A172 (cell line): ENCODE measurements around the genes SCARB2 and STBD1.

DNA sequence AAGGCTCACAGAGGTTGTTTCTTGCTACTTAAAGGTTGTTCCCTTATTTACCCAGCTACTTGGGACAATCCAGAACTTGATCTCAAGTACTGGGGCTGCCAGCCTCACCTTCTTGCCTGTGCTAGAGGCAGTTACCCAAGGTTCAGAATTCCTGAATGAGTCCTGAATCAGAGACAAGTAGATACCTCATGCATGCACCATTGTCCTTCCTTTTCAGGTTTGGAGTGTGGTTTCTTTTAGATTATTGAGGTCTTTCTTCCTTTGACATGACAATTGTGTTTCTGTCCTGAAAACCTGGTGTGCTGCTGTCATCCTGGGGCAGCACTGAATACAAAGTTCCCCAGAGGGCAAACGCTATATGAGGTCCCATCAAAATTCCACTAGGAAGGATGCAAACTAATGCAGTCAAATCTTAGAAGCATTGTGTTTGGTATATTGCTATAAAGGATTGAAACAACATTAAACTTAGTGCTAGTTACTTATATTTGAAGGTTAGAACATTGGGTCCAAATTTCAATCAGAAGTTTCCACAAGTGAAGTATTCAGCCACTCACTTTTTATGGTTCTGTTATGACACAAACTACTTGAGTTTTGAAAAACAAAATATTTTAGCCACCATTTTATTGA is 3.4 kb downstream of the CXCL2 start:
- RAMPAGE, long total RNA, result no peak

DNA sequence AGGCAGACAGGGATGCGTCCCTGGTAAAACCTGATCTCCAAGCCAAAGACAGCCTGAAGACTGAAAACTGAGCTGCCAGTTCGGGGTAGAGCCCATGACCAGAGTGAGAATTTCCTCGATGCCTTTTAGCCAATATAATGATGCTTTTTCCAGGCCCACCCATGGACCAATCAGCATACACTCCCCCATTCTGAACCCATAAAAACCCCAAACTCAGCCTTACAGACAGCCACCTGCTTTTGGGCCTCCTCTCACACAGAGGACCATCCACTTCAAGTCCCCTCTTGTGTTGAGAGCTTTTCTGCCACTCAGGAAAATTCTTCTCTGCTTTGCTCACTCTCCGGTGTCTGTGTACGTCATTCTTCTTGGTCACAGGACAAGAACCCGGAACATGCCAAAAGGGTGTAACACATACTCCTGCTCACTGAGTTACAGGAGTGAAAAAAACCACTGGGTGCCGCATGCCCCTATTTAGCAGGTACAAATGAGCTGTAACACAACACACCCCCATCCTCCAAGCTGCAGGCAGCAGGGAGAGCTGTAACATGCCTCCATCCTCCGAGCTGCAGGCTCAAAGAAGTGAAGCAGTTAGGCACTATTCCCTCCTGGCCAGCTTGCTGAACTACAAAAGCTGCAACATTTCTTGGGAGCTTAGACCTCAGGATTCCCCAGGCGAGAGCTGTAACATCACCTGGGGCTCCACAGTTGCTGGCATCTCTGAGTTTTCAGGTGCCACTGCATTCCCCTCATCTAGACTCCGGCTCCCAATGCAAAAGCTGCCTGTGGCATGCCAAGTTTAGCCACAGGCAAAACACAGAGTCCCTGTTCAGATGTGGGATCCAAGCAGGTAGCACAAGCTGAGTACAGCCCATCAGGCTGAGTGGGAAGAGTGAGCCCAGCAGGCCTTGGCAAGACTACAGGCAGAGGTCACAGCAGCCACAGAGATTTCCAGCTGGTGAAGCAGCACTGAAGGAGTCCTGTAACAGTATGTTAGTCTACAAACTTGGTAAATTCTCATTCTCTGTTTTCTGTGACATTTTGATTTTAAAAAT is 13.1 kb upstream of the CXCL2 start:
- RAMPAGE, long total RNA, result no peak

DNA sequence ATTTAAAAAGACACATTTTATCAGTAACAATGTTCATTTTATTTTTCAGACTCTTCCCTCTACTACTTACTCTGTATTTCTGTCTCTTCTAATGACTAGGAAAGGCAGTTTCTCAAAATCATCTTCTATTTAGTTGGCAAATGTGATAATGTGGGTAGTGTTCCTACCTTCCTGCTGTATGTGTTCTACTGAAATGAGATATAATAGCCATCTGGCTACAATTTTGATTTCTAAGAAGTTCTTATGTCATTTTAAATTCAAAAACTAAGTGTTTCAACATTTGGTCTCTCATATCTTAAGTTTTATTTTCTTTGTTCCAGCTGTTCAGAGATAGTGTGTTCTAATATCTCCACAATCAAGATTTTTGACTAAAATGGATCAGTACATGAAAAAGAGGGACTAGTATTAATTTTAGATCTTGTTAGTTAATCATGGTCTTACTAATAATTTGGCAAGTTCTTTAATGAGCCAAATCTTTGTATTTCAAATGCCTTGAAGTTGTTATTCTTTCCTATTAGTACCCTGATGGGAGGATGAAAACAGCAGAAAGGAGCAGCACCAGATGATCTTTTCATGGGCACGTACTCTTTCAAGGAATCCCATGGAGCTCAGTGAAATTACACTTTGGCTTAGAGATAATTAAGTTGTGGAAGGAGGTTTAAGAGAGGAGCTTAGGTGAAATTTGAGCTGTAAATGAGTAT is 3.5 kb downstream of the MTHFD2L start:
- RAMPAGE, long total RNA, result no peak

DNA sequence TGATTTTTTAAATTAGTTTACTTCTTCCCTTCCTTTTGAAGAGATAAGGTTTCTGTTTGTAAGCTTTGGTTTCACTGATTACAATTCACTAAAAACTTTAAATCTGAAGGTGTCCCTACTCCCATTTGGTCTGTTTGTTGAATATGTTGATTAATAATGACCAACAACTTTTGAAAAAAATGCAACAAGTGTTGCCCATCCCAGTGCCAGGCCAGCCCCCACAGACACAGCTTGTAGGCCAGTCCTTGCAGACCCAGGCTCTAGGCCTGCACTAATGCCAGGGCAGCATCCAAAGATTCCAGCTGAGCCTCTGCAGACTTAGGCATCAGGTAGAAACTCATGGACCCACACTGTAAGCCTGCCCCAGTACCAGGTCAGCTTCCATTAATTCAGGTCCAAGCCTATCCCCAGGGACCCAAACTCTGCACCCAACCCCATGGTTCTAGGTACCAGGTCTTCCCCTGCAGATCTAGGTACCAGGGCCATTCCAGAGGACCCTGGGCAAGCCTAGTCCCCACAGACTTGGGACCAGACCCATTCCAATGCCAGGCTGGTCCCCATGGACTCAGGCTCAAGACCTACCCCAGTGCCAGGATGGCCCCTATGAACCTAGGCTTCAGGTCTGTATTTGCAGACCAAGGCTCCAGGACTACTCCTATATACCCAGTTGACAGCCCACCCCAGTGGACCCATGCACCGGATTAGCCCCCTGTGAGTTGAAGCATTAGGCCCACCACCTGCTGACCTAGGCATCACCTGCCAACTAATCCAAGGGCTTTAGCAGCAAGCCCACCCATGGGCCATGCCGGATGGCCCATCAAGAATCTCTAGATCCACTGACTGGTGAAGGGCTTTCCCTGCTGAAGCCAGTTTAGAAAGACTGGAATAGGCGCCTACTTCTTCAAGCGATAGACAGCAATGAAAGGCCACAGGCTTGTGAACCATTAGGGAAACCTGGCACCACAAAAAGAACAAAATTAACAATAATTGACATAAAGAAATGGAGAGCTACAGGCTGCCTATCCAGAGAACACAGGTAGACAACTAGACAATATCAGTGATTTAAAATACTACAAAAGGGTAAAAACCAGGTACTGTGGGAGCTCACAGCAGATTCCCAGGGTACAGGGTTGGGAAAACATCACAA is 8.9 kb downstream of the MTHFD2L start:
- RAMPAGE, long total RNA, result no peak

- RAMPAGE, long total RNA, result no peak
Observed at GRCh38 chr4:74332386-74332808, 24.1 kb downstream of the EPGN start.

DNA sequence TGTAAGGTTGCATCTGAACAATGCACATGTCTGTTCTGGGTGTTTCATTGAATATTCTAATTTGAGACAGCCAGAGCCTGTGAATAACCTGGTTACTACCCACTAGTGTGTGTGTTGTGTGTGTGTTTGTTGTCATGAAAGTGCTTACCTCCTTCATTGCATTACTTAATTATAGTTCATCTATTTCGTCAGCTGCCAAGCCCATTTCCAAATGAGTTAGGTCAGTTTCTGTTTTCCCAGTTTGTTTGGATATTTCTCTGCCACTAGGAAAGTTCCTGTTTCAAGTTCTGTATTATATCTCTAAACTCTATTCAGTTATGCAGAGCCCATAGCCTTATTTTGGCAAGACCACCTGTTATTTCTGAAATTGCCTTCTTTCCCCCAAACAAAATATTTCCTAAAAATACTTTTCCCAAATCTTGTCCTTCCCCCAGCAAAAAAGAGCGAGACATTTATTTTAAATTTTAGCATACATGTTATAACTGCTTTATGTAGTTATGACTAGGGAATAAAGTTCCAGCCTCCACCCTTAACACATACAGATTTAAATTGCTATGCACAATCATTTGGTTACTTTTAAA is 1.8 kb downstream of the EREG start:
- RAMPAGE, long total RNA, result no peak

DNA sequence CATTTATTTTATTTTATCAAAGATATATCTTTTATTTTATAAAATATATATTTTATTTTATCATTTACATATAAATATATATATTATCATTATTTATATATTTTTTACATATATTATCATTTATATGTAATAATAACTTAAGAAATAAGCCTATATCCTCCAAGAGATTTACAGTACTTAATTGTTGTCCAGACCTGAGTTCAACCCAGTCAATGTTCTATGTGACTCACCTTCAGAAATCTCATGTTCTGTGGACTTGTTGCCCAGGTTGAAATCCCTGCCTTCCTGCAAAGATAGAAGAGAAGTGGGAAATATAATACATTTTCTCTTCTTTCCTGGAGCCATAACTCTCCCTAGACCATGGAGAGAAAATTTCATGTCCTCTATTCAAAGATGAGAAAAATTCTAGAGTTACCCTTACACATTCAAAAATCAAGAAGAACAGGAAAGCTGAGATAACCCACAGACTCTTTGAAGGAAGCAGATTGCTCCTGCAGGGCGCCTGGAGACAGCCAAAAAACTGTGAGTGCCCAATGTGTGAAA is 247.3 kb downstream of the PARM1 start:
- RAMPAGE, long total RNA, result no peak

DNA sequence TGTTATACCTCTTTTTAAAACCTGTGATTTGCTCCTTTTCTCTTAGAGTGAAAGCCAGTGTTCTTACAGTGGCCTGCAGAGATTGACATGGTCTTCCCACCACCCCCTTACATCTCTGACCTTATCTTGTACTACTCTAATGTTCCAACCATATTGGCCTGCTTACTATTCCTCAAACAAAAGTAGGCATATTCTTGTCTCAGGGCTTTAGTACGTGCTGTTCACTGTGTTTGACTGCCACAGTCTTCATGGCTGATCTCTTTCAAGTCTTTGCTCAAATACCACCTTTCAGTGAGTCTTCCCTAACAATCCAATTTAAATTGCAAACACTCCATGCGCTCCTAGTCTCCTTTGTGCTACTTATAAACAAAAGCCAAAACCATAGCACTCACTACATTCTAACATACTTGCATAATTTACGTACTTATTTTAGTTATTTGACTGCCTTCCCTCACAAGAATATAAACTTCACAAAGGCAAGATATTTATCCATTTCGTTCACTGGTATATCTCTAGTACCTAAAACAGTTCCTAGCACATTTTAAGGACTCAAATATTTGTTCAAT is 1.8 kb upstream of the ART3 start:
- RAMPAGE, long total RNA, result no peak

- RAMPAGE, long total RNA, result no peak
Observed at GRCh38 chr4:76210657-76210943, 3.0 kb downstream of the SCARB2 start.

DNA sequence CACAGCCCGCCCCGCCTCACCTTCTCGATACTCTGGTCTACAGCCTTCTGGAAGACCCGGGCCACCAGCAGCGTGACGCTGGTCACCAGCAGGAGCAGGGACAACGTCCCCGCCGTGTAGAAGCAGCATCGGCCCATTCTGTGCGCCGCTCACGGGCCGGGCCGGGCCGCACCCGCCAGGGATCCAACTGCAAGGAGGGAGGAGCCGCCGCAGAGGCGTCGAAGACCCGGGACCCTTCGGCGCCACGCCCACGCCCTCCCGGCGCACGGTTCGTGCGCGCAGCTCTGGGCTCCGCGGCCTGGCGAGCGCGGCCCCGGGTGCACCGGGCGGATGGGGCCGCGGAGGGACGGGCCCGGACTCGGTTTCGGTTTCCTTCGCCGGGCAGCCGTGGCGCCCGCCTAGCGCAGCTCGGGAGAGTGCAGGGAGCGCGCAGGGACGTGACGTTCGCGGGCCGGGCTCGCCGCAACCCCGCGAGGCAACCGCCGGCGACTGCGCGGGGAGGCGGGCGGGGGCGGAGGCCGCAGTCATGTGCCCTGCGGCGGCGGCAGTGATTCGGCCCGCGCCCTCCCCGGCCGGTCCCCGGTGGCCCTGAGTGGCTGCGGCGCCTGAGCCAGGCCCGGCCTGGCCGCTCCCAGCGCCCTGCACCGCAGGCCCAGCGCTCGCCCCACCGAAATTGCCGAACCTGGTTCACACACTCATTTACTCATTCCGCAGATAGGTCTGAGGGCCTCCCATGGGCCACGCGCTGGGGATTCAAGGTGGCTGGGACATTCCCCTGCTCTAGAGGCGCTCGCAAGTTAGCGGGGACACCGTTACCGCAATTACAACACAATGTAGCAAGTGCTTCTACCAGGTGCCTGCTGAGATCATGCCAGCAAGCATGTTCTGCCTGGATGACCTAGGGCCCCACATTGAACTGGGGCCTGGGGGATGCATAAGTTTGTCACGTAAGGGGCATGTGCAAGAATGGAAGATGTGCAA is at the start of gene SCARB2:
SCARB2 (minus strand) TSS at position 418 of the 981 bp plus-strand sequence.
- RAMPAGE, long total RNA, result no peak

GRCh38 chr4:76236099-76236529 is 15.4 kb upstream of the FAM47E start:
- RAMPAGE, long total RNA, result no peak

DNA sequence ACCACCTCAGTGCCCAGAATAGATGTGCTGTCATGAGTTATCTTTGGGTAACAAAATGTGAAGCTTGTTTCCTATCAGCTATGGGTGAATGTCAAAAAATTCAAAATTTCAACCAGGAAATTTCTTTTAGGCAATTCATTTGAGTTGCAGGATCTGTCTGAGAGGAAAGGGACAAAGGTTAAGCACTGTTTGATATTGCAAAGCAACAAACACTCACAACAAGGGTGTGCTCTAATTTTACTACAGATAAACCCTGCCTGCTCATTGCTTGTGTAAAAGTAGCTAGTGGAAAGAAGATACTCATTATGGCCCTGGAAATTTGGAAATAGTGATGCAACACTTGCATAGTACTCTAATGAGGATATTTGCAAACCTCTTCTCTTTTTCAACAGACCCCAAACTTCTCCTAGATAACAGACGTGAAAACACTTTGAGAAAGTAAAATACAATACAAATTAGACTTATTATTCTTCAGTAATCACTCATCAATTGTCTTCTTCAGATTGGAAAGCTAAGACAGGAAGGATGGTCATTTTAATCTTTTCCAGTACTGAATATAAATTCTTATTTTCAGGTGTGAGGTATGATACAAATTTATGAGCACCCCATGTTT is 27.1 kb downstream of the FAM47E start:
- RAMPAGE, long total RNA, result no peak

- RAMPAGE, long total RNA, result start-site peak on the plus strand at chr4:76306681-76306758, 23 and 42 reads in 2 replicates
Observed at GRCh38 chr4:76305842-76307001, at the start of gene STBD1. Gene STBD1, plus strand, starts transcription at chr4:76306733.

DNA sequence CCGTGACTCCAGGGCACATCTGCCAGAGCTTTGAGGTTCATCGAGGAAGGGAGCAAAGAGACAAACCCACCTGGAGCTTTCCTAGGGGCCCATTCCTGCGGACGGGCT is 323 bp downstream of the STBD1 start:
- RAMPAGE, long total RNA, result no peak

- RAMPAGE, long total RNA, result no peak
Observed at GRCh38 chr4:76307366-76308089, 995 bp downstream of the STBD1 start.

- RAMPAGE, long total RNA, result no peak
Observed at GRCh38 chr4:76536062-76536609, 101.1 kb downstream of the SHROOM3 start.

DNA sequence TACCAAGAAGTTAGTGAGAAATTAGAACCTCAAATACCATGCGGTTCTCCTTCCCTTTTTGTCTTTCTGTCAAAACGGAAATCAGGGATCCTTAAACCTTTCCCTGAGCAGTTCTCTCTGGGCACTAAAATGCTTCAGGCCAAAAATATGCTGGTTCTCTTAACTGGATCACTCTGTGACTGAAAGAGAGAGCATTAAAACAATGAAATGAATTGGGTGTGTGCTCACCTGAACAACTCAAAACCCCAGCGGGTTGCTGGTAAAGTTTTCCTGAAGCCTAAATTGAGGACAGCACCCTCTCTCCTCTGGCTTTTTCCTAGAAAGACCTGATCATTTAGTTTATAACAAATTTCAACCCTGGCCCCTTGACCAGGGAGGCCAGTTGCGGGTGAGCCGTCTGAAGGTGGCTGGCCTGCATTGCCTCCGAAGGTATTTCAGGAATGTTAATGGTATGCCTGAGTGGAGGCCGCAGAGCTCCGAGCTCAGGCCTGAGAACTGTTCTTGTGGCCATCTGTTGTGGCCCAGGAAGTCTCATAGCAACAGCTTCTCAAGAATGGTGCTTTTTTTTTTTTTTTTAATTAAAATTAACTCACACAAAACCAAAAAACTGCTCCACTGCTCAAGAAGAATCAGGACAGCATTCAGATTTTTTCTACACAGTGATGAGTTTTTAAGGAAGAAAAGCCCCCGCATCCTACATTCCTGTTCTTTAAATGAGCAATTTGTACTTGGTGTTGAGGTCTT is 155.1 kb downstream of the SHROOM3 start:
- RAMPAGE, long total RNA, result no peak

DNA sequence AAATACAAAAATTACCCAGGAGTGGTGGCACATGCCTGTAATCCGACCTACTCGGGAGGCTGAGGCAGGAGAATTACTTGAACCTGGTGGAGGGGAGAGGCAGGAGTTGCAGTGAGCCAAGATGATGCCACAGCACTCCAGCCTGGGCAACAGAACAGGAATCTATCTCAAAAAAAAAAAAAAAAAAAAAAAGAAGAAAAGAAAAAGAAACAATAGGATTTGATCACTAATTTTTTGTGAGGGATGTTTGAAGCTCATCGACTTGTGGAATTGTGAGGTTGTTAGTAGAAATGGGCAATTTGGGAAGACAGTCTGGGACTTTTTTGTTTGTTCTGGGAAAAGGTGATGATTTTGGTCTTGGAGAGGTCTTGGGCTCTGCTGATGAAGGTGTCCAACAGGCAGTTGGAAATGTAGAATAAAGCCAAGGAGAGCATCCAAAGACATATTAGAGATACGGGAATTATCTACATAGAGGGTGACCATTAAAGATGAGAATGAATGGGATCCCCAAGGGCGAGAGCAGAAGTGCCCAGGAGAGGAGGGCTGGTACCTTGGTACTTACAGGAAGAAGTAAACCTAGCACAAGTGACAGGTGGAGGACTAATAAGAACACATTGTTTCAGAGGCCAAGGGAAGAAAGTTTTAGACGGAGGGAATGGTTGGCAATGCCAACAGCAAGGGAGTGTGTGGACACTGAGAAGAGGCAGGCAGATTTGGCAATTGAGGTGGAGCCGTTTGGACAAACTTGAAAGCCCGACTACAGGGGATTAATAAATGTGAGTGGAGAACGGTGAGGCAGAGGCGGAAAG is 185.1 kb downstream of the SHROOM3 start:
- RAMPAGE, long total RNA, result no peak

DNA sequence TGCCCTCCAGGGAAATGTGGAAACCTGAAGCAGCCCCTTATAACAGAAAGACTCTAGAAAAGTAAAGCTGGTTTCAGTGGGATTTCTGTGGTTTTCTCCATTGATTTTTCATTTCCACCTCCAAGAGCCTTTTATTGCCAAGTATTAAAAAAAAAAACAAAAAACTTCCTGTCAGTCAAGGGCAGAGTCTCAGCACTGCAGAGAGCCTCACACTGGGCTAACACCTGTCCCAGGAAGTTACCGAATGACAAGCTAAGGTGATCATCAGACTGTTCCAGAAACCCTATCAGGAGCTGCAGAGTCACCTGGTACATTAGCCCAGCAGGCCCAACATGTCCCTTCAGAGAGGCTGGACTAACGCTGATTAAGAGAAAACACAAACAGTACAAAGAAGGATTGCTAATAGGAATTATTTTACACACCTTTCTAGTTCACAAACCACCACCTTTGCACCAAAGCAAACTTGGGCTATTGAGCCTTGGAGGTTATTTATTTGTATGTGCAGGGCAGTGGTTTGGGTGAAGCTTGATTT is 186.0 kb downstream of the SHROOM3 start:
- RAMPAGE, long total RNA, result no peak

DNA sequence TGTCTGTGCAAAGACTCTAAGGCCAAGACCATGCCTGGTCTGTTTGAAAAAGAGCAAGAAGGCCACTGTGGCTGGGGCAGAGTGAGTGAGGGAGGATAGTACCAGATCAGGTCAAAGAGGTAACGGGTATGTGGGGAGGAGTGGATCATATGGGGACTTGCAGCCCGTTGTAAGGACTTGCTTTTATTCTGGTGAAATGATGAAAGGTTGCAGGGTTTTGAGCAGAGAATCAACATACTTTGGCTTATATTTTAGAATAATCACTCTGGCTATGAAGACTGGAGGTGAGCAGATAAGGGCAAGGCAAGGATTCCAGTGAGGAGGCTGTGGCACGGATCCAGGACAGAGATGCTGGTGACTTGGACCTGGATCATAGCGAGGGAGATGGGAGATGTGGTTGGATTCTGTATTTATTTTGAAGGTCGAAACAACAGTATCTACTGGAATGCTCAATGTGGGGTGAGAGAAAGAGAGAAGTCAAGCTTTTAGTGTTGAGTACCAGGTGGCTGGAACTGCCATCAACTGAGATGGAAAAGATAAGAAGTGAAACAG is 194.3 kb downstream of the SHROOM3 start:
- RAMPAGE, long total RNA, result no peak